ENCODE results near the gene PTPRS.

DNA sequence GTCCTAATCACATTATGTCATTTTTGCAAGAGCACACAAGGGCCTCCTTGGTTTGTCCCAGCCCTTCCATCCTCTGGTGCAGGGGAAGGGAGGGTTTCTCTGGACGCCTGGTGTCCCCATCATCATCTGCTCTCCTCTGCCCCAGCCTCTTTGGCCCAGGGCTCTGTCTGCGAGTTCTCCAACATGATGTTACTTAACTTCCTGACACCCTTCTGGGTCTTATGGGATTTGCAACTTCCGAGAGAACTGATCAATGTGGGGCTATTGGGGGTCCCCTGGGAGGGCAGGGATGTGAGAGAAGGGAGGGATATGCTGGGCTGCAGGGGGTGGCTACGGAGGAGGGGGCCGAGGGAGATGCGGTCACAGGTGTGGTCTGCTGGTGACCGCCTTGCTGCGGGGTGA, 24.4 kb downstream of the DPP9 start:
- PRO-cap, 3 experiments = no peak in any of the 3 experiments
- RAMPAGE, long total RNA = no peak
- RRBS, 2 experiments = no CpG with 5 or more reads among the region's 8 CpGs

- PRO-cap, 3 experiments = no peak in any of the 3 experiments
- RAMPAGE, long total RNA = no peak
- RRBS, 2 experiments = no CpG with 5 or more reads among the region's 26 CpGs
These were observed 18.1 kb downstream of the DPP9 start for GRCh38 chr19:4705232-4706303.

- PRO-cap, 3 experiments = no peak in any of the 3 experiments
- RAMPAGE, long total RNA = no peak
- RRBS, 2 experiments = 41 to 47% methylated on average over 8 of the region's 29 CpGs
These were observed 7.9 kb downstream of the DPP9 start for GRCh38 chr19:4715461-4716327.

DNA sequence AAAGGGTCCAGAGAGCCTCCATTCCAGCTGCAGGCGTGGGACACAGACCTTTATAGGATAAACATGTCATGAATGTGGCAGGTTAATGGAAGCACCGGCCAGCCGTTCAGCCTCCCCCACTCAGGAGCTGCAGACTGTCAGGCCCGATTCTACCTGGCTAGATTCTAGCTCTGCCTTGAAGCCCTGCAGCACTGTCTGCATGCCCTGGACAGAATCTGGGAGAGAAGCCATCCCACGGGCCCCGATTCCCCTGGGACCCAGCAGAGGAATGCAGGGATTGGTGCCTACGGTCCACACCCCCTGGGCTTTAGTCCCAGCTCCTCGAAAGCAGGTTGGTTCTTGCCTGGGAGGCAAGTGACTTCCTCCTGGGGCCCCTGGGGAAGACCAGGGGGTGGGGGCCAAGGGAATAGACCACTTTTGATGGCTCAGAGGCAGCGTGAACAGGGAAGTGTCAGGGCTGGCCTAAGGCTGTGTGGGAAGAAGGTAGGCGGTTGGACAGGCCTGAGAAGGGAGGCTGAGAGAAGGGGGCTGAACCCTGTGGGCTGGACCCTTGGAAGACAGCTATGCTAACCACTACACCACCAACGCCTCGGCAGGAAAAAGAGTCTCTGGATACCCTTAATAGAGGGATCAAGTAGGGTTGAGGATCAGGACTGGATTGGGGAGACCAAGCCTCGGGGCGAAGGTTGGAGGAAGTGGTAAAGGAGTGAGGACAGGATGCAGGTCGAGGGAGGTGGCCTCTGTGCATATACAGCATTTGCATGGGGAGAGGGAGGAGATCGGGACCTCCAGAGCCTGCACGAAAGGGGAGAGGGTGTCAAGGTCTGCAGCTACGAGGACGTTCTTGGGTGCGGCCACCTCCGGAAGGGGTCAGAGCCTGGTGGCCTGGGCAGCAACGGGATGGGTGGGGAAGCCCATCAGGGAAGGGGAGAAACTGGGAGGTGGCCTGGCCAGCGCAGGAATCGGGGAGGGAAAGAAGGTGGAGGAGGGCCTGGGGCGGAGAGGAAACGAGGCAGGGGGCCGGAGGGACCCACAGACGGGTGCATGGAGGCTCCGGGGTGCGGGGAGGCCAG, 802 bp downstream of the DPP9 start:
- PRO-cap, 3 experiments = no peak in any of the 3 experiments
- RAMPAGE, long total RNA = no peak
- RRBS, 2 experiments = 2 to 7% methylated on average over 2 of the region's 30 CpGs

DNA sequence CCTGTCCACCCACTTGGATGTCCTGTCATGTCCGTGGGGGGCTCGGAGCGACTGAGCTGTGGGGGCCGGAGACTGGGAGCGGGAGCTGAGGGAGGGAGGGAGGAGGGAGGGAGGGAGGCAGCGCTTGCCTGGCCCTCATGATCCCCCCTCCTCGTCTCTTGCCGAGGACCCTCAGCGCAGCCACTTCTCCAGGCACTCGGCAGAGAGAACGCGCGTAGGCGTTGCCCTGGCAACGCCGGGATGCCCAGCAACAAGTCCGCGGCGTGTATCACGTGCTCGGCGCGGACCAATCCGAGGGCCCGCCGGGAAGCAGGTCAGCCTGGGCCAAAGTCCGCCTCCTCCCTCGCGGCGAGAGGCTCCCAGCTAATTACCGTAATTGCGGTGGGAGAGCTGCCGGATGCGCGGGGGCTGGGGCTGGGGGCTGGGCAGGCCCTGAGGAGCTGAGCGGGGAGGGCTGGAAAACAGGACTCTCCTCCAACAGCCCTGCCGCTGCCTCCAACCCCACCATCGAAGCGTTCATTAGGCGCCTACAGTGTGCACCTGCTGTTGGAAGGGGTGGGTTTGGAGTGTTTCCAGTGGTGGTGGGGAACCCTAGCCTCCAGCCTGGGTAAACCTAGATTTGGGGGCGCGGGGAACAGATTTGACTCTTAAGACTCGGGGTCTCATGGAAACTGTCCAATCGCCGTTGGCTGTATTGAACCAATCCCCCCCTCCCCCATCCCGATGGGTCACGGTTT, 31.7 kb upstream of the FEM1A start:
- PRO-cap, 3 experiments = no peak in any of the 3 experiments
- RAMPAGE, long total RNA = no peak
- RRBS, 2 experiments = 1 to 2% methylated on average over 15 of the region's 47 CpGs

DNA sequence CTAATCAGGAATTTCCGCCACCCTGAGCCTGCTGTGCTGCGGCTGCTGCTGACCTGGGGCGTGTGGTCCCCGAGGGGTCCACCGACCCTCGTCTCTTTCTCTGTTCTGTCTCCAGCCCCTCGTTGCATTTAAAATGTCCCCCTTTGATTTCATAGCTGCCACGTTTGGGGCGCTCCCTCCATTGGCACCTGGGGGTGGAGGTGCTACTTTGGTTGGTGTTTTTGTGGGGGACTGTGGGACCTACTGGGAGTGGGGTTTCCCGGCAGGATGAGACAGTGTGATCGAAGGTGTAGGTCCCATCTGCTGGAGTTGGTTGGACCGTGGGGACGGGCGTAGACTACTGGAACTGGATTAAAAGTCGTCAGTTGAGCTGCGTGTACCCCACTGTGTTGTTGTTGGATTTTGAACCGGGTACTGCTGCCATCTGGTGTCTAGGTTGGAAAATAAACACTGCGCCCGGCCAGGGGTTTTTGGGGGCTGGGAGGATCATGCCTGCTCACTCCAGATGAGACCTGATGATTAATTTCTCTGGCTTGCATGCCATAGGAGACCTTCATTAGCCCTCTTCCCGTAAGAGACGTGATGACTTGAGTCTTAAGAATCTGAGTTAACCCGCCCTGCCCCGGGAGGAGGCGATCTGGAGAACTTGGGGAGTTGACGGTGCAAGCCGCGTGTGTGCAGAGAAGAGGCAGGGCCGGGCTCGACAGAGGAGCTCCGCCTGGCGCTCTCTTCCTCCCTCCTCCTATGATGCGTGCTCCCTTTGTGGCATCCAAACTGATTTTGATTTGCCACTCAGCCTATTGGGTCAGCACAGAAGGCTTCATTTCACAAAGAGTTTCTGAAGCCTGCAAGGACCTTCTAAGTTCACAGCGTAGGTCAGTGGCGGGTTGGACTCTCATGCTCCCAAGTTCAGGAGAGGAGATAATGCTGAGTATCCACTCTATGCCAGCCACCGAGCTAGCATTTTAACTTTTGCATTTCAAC, 2.5 kb downstream of the UHRF1 start:
- PRO-cap, 3 experiments = peak in 2 of 3 experiments; most common plus-strand start position 680 of the sequence (in 2)
- RAMPAGE, long total RNA = no peak
- RRBS, 2 experiments = 11% methylated on average over 6 of the region's 35 CpGs

GRCh38 chr19:4971181-4971864, 2.4 kb downstream of the KDM4B start:
- PRO-cap, 3 experiments = no peak in any of the 3 experiments
- RAMPAGE, long total RNA = no peak
- RRBS, 2 experiments = 10 to 24% methylated on average over 3 of the region's 18 CpGs

DNA sequence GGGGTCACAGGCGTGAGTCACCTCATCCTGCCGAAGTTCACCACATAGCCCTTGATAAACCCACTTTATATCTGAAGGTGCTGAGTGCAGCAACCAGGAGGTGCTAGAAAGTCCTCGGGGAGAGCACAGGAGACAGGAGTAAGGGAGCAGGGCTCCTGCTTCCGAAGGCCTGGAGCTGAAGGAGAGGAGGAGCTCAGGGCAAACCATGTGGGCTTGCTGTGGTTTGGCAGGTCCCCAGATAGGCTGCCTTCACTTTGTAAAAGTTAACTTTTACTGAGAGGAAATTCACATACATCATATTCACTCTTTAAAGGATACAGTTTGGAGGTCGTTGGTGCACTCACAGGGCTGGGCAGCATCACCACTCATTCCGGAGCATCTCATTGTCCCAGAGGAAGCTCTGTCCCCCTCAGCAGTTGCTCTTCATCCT, 49.4 kb downstream of the KDM4B start:
- PRO-cap, 3 experiments = no peak in any of the 3 experiments
- RAMPAGE, long total RNA = no peak
- RRBS, 2 experiments = no CpG with 5 or more reads among the region's 6 CpGs

DNA sequence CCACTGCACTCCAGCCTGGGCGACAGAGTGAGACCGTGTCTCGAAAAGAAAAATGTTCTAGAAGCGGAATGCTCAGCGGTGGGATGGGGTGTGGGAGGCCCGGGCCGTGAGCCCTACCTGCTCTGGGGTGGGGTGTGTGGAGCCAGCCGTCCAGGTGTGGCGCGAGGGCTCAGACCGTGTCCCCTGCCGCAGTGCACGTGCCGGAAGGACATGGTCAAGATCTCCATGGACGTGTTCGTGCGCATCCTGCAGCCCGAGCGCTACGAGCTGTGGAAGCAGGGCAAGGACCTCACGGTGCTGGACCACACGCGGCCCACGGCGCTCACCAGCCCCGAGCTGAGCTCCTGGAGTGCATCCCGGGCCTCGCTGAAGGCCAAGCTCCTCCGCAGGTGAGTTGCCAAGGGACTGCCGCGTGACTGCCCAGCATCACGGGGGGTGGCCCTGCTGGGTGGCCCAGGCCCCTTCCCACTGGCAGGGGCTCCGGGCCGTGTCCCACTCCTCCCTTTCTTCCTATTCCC, 141.6 kb downstream of the KDM4B start:
- PRO-cap, 3 experiments = no peak in any of the 3 experiments
- RAMPAGE, long total RNA = no peak
- RRBS, 2 experiments = 88 to 97% methylated on average over 10 to 11 of the region's 34 CpGs

GRCh38 chr19:5205644-5206701, 134.6 kb downstream of the PTPRS start:
- PRO-cap, 3 experiments = no peak in any of the 3 experiments
- RAMPAGE, long total RNA = no peak
- RRBS, 2 experiments = 64 to 66% methylated on average over 4 to 9 of the region's 34 CpGs

- PRO-cap, 3 experiments = no peak in any of the 3 experiments
- RAMPAGE, long total RNA = no peak
- RRBS, 2 experiments = 83 to 87% methylated on average over 5 of the region's 26 CpGs
These were observed 125.3 kb downstream of the PTPRS start for GRCh38 chr19:5215165-5215826.

DNA sequence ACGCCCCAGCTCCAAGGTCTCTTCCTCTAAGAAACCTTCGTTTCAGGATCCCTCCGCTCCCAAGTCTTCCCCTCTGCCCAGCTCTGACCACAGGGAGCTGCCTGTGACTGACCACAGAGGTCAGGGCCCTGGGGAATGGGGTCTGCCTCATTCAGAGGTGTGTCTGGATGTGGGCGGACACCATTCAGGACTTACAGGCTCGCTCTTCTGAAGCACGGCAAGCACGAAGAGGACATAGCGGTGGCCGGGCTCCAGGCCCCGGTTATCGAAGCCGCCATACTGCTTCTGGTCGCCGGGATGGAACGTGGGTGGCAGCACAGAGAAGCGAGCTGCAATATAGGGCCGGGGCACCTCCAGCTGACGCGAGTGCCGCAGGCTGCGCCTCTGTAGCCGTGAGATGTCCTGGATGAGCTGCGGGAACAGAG, 120.9 kb downstream of the PTPRS start:
- PRO-cap, 3 experiments = no peak in any of the 3 experiments
- RAMPAGE, long total RNA = no peak
- RRBS, 2 experiments = 100% methylated on average over 3 of the region's 23 CpGs

GRCh38 chr19:5336411-5336922, 4.1 kb downstream of the PTPRS start:
- PRO-cap, 3 experiments = no peak in any of the 3 experiments
- RAMPAGE, long total RNA = no peak
- RRBS, 2 experiments = 10 to 17% methylated on average over 4 of the region's 16 CpGs

GRCh38 chr19:5339941-5341293, at the start of gene PTPRS:
TSS of gene PTPRS (minus strand) at chr19:5340812.
- PRO-cap, 3 experiments = no peak in any of the 3 experiments
- RAMPAGE, long total RNA = no peak
- RRBS, 2 experiments = 2 to 3% methylated on average over 96 to 98 of the region's 152 CpGs

- PRO-cap, 3 experiments = no peak in any of the 3 experiments
- RAMPAGE, long total RNA = no peak
- RRBS, 2 experiments = no CpG with 5 or more reads among the region's 4 CpGs
These were observed 20.6 kb upstream of the ZNRF4 start for GRCh38 chr19:5434604-5434971.

DNA sequence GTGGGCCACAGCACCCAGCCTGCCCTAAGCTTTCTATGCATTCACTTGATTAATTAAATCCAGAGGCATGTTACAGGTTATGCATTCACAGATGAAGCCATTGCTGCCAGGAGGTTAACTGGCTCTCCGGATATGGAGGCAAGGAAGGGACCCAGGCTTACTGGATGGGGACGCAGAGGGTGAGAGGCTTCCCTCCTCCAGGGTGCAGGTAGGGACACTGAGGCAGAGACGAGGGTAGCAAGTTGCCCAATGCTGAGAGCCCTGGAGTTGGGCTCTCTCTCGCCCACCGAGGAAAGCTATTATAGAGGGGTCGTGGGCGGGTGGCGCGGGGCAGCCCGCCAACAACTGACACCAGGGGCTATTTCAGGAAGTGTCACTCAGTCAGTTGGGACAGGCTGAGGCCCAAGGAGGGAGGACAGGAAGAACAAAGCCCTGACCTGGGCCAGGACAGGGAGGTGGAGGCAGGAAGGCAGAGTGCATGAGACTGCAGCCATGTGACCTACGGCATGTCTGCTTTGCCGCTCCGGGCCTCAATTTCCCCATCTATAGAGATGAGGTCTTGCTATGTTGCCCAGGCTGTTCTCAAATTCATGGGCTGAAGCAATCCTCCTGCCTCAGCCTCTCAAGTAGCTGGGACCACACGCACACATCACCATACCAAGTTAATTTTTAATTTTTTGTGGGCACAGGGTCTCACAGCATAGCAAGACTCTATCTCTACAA, 82.7 kb downstream of the ZNRF4 start:
- PRO-cap, 3 experiments = no peak in any of the 3 experiments
- RAMPAGE, long total RNA = no peak
- RRBS, 2 experiments = no CpG with 5 or more reads among the region's 14 CpGs

GRCh38 chr19:5546353-5546837, 76.2 kb downstream of the SAFB2 start:
- PRO-cap, 3 experiments = no peak in any of the 3 experiments
- RAMPAGE, long total RNA = no peak
- RRBS, 2 experiments = no CpG with 5 or more reads among the region's 8 CpGs

DNA sequence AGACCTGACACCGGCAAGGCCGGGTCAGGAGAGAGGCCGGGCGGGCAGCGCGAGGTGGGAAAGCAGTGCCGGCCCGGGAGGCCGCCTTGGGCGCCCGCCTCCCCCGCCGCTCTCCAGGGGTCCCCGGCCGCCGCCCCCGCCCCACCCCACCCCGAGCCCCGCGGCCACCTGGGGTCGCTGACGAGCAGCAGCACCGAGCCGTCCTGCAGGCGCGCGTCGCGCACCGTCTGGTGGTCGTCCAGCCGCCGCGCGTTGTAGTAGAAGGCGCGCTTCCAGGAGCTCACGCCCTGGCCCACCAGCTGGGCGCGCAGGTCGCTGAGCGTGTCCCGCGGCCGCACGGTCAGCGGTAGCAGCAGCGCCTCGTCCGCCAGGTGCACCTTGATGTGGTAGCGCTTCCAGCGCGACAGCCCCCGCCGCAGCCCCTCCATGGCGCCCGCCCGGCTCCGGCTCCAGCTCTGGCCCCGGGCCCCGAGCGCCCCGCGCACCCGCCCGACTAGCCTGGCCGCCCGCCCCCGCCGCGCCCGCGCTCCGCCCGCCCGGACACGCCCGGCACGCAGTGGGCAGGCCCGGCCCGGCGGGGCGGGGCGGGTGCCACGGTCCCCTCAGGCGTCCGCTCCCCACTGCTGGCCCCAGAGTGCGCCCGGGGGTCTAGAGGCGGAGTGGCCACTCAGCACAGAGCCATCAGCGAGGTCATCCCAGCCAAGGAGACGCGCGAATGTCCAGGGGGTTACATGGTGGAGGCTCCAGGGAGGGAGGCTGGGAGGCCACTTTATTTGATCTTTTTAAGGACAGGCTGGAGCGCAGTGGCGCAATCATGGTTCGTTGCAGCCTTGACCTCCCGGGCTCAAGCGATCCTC, 54.9 kb downstream of the SAFB2 start:
- PRO-cap, 3 experiments = peak in 1 of 3 experiments; most common minus-strand start position 457 of the sequence (in 1)
- RAMPAGE, long total RNA = no peak
- RRBS, 2 experiments = 3% methylated on average over 33 of the region's 99 CpGs

- PRO-cap, 3 experiments = no peak in any of the 3 experiments
- RAMPAGE, long total RNA = no peak
- RRBS, 2 experiments = no CpG with 5 or more reads among the region's 11 CpGs
These were observed 27.9 kb downstream of the SAFB2 start for GRCh38 chr19:5594597-5595233.

- PRO-cap, 3 experiments = peak in 1 of 3 experiments; most common plus-strand start chr19:5621594 (in 1)
- RAMPAGE, long total RNA = no peak
- RRBS, 2 experiments = 1 to 2% methylated on average over 29 of the region's 51 CpGs
These were observed 871 bp downstream of the SAFB2 start for GRCh38 chr19:5621324-5622486.

All from skeletal muscle tissue (tissue), 7 donors.